Thoracic aorta (tissue), 1 donor: ENCODE measurements around the gene NYAP2.

DNA sequence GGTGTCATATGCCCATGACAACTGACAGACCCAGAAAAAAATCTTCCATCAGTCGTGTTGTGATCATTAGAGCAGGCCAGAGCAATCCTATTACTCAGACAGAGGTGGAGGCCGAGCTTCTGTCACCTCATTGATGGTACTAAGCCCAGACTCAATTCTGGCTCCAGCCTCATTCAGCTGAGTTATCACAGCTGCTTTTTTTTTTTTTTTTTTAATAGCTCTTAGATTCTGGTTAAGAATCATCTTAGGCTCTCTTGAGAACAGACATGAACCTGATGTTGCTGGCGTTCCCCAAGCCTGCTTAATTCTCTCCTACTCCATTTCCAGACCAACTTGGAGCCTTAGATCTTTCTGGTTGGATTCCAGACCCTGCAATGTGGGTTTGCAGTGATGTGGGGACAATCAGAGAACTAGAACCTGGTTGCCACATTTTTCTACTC is 43.2 kb downstream of the MOGAT1 start:
- RAMPAGE, long total RNA = no peak

DNA sequence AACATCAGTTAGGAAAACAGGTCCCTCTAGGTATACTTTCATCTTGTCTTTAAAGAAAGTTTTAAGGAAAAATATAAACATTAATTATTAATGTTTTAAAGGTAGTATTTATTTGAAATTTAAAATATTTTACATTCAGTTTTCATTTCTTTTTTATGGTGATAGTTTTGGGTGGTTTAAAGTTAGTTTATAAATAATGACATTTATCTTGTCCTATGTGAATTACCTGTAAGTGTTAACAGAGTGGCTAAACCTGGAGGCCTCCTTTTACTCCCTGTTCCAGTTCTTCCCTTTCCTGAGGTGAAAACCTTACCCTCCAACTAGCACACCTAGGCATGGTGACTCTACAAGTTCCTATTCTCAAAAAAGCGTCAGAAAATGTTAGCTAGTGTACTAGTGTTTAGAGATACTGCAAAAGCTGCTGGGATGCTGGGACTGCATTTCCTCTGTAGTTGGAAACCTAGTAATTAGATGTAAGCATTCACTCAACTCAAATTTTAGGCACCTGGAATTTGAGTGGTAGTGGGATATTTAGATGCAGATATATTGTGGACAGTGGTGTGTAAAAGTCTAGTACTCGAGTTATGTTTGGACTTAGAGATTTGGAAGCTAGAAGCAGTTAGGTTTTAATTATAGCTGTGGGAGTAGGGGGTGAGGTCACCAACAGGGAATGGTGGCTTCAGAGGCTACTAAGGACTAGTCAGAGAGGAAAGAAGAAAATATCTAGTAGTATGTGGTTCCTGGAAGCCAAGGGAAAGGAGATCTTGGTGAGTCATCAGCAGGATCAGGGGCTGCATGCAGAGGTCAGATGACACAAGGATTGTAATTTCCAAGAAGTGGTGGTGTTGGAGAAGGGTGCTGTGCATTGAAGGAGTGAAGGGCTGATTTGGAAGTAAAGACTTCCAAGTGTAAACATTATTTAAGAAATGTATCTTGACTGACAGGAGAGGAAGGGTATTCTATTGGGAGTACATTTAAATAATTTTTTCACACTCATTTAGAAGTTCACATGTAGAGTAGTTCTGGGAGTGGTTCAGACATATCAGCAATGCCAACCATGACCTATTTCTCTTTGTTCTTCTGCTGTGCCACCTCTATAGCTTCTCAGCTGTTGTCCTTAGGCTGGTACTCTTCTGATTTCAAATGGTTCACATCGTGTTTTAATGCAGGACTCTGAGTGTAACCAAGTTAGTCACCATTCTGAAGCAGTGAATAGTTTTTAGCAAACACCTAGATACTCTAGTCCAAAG is 58.9 kb downstream of the ACSL3 start:
- RAMPAGE, long total RNA = no peak

DNA sequence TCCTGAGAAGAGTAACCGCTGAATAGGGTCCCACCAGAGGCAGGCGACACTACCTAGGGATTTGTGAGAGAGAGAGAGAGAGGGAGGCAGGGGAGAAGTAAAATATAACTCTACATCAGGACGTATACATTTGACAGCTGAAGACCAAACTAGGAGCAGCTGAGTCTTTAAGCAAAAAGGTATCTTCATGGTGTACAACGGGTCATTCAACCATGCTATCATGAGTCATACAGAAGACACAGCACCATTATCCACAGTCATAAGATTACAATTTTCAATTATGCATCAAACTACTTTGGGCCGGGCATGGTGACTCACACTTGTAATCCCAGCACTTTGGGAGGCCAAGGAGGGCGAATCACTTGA is 49.6 kb downstream of the WDFY1 start:
- RAMPAGE, long total RNA = no peak

- RAMPAGE, long total RNA = no peak
Measured at GRCh38 chr2:223941441-223941847, 3.7 kb downstream of the WDFY1 start.

GRCh38 chr2:224001213-224002032 is 37.7 kb downstream of the SERPINE2 start:
- RAMPAGE, long total RNA = no peak

DNA sequence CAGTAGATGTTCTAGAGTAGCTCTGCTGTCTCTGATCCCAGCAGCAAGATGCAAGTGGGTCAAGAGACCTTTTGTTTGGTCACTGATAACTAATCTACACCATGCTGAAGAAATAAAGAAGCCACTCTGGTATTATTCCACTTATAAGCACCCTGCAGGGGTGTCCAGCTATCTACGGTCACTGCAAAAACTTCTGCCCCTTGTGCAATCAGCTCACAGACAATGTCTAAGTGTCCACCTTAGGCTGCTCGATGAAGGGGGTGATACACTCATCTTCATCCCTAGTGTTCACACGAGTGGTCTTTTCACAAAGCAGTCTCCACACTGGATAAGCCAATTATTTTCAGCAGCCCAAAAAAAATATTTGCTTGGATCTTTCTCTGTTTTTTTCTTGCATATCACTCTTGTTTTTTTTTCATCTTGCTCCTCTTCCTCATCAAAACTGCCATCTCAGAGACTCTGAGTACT is 85.6 kb downstream of the CUL3 start:
- RAMPAGE, long total RNA = no peak

DNA sequence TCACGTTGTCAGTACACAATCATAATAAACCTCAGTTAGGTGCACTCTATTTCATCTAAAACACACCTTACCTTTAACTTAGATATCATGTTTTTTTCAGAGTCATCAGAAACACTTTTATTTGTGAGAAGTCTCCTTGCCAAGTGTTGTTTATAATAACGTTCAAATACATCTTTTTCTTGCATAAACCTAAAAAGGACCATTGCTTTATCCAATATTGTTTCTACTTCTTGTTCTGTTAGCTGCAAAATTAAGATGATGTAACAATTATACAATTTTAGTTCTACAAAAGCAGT is 81.6 kb downstream of the CUL3 start:
- RAMPAGE, long total RNA = no peak

GRCh38 chr2:224518753-224519620 is 66.2 kb downstream of the CUL3 start:
- RAMPAGE, long total RNA = no peak

GRCh38 chr2:224524004-224525305 is 60.7 kb downstream of the CUL3 start:
- RAMPAGE, long total RNA = no peak

- RAMPAGE, long total RNA = no peak
Measured at GRCh38 chr2:224585583-224586226, 542 bp upstream of the CUL3 start.

DNA sequence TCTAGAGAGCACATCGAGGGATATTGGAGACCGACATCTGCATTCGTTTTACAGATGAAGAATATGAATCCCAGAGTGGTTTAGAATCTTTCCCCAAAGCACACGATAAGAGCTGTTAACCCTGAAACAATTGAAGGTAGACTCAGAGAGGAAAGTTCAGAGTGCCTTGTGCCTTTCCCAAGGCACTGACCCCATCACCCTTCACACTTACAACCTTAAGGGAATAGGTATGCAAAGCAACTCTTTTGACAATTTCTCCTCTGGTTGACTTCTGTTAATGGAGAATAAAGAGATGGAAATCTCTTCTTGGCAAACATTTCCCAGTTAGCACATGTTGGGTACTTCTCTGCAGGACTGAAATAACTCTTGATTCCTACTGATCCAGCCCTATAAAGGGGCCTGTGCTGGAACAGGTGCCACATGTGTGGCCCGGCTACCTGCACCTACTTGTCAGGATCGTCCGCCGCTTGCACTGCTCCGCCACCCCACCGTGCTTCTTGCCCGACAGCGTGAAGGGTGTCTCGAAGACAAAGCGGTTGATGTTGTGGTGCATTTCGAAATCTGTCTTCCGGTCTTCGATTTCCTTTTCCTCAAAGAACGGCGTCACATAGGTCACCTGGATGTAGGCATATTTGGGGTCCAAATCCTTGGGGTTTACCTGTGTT is 58.4 kb upstream of the CCDC195 start:
- RAMPAGE, long total RNA = no peak

DNA sequence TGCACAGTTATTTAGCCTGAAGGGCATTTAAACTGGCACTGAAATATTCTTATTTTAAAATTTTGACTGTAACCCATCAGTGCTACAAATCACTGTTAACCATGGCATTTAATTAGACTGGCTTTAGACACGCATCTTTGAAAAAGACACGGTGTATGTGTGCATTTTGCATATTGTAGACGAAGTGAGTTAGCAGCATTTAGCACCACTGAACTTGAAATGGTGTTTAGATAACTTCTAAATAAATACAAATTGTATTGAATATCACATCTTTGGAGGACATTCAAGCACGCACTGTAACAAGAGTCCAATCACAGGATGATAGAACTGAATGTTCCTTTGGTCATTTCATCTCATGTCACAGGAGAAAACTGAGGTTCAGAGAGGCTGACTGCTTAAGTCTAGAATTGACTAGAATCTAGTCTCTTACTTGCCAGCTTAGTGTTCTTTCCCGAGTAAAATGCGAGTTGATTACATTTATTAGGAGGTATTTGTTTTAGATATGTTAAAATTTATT is 119.2 kb upstream of the CCDC195 start:
- RAMPAGE, long total RNA = no peak

DNA sequence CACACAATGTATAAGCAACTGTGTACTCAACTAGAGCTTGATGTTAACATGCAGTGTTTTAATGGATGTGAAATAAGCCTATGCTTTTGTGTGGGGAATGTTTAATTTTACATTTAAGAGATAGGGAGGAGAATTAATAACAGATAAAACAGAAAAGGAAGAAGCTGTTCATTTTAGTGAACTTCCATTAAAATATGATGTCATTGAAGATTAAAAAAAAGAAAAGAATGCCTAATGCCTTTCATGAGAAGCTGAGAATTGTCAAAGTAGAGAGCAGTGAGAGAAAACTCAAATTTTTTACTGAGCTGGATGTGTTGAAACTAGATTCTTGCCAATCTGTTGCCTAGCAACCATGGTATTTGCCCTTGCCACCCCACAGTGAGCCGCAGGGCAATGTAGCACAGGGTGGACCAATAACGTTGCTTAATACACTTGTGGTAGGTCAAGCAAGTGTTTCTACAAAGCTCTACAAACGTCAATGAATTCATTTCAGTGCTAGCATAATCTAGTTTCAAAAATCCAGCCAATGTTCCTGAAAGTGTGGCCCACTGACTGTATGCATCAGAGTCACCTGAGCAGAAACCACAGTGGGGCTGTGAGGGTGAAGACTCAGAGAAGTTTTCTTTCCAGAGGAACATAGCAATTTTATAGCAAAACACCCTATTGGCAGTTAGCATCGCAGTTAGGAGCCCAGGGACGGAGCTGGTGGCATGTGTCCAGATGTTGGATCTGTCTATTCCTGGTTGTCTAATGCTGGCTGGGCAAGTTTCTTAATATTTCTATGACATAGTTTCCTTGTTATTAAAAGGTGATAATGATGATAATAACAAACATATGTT is 132.3 kb downstream of the DOCK10 start:
- RAMPAGE, long total RNA = no peak

DNA sequence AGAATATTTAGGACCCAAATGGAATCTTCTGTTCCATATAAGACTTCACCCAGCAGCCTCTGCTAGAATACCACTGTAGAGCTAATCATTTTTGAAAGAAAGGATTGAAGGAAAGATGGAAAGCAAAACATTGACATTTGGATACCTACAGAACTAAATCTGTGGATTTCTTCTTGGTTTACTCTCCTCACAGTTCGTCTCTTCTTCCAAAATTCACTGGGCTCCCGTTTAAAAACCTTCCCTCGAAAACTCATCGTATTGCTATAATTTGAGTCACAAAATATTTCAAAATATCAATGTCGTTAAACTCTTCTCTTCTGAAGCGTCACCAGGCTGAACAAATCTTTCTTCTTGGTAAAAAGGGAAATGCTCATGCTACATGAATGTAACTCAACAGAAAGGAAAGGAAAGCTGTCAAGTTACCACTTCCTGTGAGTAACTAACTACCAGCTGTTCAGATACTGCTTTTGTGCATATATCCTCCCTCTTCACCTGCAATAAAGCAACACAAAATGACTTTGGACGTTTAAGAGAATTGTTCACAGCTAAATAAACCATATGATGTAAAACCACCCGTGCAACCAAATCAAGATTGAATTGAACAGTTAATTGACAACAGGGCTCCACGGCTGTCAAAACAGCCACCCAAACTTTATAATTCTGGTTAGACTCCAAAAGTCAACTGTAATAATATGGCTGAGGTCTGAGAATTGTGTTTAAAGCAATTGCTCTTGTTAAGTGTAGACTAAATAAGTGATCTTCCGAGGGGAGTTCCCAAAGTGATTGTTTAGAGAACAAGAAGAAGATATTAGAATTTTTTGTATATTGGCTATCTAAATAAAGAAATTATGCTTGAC is 95.3 kb downstream of the DOCK10 start:
- RAMPAGE, long total RNA = start-site peak on the minus strand centred at position 361 of the sequence, 127 bp wide, 26 reads

DNA sequence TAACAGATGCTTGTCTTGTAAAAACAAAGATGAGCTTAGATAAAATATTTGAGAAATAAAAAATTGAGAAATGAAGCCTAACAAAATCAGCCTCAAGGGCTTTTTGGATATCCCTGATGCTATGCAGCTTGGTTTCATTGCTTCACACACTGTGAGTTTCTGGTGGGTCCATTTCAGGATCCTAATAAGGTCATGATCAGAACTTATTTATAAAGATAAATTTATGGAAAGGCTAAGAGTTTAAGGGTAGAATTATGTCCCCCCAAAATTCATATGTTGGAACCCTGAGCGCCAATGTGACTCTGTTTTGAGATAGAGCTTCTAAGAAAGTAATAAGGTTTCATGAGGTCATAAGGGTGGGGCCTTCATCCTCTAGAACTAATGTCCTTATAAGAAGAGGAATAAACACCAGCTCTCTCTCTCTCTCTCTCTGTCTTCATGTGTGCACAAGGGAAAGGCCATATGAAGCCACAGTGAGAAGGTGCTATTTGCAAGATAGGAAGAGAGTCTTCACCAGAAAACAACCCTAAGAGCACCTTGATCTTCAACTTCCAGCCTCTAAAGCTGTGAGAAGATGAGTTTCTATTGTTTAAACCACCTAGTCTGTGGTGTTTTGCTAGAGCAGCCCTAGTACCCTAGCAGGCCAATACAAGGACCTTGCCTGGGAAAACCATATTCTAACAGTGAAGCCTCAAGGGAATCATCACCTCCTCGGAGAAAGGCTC is 55.9 kb downstream of the DOCK10 start:
- RAMPAGE, long total RNA = no peak

GRCh38 chr2:225399476-225399933 is at the start of gene NYAP2:
NYAP2 (plus strand) TSS chr2:225399710.
- RAMPAGE, long total RNA = no peak

DNA sequence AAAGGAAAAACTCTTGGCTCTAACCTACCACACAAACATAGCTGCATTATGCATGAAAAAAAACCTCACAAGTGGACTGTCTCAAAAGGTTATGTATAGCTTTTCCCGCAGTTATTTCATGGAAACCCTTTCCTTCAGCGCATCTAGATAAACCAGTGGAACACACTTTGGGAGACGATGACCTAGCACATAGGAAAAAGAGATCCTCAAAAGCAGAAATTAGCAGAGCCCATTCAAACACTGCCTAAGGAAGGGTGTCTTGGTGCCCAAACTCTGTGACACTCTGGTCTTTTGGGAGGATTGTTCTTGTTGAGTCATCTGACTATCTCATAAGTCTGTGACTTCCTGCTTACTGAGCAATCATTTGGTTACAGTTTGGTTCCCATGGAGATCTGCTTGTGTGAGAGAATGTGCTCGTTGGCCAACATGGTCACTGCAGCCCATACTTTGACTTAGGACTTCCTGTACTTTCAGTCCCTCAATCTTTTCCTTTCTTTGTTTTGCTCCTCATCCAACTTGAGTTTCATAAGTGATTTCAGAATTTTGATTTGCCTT is 602.8 kb downstream of the NYAP2 start:
- RAMPAGE, long total RNA = no peak

- RAMPAGE, long total RNA = no peak
Measured at GRCh38 chr2:226030647-226030966, 631.1 kb downstream of the NYAP2 start.

GRCh38 chr2:226031062-226031555 is 631.6 kb downstream of the NYAP2 start:
- RAMPAGE, long total RNA = no peak

GRCh38 chr2:226478262-226478946 is 321.2 kb downstream of the IRS1 start:
- RAMPAGE, long total RNA = no peak